ENCODE data around the gene TTLL13.

GRCh38 chr15:90004142-90004576, 3.0 kb downstream of the ZNF710 start:
- PRO-cap = no peak

DNA sequence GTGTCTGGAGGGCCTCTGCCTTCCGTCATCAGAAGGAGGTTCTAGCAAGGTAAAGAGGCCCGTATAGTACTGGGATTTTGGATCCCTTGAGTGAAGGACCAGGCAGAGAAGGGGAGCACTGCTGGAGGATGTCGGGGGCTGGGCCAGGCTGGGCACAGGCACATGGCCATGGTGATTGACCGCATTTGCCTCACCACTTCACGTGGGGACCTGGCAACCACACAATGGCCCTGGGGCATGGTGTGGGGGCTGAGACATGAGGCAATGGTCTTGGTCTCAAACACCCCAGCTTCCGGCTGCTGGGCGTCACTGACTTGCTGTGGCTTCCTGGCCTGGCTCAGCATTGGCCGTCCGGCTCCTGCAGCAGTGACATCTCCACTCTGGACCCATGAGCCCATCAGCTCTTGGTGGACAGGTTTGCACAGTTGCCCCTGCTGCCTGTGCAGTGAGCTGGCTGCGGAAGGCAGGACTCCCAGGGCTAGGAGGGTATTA, 33.9 kb downstream of the ZNF710 start:
- PRO-cap = unidirectional peak, plus-strand start at position 343 of the sequence

DNA sequence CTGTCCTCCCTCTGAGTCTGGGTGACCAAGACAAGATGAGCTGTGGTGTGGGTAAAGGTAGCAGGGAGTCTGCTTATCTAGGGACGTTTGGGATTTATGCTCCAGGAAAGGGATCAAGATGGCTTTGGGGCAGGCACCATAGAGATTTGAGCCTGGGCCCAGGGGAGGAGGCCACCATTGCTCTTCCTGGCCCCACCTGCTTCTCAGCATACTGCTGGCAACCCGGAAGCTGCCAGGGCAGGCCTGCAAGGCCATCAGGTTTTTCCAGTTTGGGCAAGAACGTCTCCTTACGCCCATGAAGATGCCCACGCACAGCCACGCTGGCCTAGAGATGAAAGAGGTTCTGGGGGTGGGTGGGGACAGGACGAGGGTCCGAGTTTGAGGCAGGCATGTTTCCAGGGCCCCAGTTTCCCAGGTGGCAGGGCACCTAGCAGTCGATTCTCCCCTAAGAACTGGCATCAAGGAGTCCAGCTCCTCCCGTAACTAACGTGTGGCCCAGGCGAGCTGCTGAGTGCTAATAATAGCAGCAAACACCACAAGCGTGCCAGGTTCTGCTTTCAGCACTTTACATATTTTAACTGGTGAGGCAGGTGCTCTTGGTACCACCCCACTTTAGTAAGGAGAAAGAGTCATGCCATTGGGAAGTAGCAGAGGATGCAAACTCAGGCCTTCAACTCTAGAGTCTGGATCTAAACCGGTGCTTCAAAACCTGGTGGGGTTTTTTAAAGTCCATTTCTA, 45.8 kb downstream of the ZNF710 start:
- PRO-cap = no peak

GRCh38 chr15:90047944-90048603, 47.0 kb downstream of the ZNF710 start:
- PRO-cap = no peak

- PRO-cap = no peak
Measured at GRCh38 chr15:90067172-90067748, 35.0 kb downstream of the IDH2 start.

GRCh38 chr15:90093989-90094324, 8.3 kb downstream of the IDH2 start:
- PRO-cap = no peak

GRCh38 chr15:90101013-90101934, 994 bp downstream of the IDH2 start:
- PRO-cap = bidirectional peak, plus-strand start at chr15:90101847, minus-strand start at chr15:90101743

DNA sequence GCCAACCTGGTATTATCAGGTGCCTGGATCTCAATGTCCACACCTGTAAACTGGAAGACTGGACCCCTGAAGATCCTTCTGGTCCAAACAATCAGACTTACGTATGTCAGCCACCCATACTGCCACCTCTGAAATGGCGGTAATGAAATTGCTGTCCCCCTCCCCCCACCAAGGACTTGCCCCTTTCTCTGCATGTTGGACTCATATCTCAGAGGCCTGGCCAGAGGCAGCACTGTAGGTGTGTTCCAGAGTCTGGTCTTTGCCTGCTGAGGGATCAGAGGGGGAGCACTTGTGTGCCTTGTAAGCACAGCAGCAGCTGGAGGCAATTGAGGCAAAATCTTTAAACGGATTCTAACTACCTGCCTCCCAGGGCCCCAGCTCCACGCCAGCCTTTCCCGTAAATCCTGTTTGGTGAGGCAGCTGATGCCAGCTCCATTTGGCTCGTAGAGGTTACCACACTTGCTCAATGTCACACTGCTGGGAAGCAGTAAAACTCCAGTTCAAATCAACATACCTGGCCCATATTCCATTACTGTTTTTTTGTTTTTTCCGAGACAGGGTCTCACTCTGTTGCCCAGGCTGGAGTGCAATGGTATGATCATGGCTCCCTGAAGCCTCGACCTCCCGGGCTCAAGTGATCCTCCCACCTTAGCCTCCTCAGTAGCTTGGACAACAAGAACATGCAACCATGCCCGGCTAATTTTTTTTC, 2.3 kb upstream of the IDH2 start:
- PRO-cap = no peak

DNA sequence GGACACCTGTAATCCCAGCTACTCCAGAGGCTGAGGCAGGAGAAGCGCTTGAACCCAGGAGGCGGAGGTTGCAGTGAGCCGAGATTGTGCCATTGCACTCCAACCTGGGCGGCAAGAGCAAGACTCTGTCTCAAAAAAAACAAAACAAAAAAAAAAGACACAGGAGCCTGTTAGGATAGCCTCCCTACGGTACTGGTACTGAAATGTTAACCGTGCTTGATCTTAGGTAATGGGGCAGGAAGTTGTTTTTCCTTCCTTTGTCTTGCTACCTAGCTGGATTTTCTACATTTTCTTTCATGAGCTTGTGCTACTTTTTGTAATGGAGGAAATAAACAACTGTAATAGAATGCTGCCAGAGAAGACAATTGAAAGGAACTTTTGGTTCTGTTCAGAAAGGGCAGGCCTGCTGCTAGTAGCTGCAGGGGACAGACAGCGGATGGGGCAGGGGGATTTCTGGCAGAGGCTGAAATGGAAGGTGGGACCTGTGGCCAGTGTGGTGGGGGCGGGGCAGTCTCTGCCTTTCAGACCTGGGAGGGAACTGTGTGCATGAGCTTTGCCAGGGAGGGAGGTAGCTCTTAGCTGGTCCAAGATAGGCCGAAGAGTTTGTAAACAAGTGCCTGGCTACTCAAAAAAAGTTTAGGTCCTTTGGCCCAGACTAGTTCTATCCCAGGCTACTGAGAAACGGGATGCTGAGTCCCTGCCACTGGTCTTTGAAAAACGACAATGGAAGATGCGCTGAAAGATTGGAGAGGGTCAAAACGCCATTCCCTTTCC, 49.0 kb upstream of the SEMA4B start:
- PRO-cap = no peak

GRCh38 chr15:90209624-90210389, 8.7 kb downstream of the SEMA4B start:
- PRO-cap = no peak

DNA sequence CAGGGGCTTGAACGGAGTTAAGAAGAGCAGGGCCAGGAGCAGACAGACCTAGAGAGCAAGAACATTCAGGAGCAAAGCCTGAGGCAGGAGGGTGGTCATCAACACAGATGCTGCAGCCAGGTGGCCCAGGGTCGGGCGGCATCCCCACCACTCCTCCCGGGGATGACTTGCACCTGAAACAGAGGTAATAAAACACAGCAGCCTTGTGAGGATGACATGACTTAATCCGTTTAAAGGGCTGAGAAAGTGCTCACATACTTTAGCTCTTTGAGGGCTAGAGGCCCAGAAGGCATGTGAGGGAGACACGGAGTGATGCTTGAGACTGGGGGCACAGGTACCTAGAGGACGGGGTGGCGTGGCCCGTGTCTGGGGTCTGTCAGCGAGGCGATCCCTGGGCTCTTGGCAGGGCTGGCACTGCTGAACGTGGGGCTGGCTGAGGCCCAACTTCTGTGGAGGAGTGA, 9.3 kb downstream of the SEMA4B start:
- PRO-cap = no peak

GRCh38 chr15:90212673-90213097, 11.6 kb downstream of the SEMA4B start:
- PRO-cap = no peak

DNA sequence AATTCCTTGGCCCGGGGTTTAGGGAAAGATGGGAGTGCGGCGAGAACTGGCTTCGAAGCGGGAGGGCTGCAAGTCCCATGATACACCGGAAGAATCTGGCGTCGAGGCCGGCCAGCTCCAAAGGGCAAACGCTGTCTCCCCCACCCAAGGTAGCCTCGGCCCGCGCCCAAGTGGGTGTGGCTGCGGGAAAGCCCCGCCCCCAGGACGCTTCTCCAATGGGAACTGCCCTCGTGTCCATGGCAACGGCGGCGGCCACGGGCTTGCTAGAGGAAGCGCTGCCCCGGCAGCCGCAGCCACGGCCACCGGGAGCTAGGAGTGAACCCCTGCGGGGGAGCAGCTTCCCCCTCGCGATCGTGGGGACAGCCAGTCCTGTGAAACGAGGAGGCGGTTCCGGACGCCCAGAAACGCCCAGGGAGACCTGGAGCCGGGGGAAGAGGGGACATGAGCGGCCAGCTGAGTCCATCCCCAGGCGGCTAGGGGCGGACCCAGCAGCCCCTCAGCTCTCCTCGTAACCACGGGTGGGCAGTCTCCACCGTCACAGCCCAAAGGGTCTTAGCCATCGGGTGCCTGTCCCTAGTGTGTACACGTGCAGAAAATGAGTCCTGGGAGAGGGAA, at the start of gene TTLL13:
TSS of gene TTLL13 (plus strand) at position 266 of the 615 bp plus-strand sequence.
- PRO-cap = bidirectional peak, plus-strand start at position 284 of the sequence, minus-strand start at position 97 of the sequence

- PRO-cap = no peak
Measured at GRCh38 chr15:90293327-90294037, 28.0 kb downstream of the NGRN start.

DNA sequence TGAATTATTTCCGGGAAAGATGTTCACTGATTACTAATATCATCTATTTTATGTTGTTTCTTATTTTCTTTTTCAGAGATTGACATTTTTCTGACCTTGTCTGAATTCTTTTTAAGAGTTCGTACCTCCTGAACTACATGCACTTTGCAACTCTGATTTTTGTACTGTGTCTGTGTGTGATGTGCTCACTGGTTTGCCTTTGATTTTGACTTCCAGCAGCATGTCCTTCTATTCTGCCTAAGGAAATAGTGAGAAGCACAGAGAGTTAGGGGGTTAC, 23.3 kb downstream of the CRTC3 start:
- PRO-cap = no peak

- PRO-cap = no peak
Measured at GRCh38 chr15:90559938-90560763, 30.4 kb downstream of the CRTC3 start.

- PRO-cap = no peak
Measured at GRCh38 chr15:90575703-90576698, 46.3 kb downstream of the CRTC3 start.

- PRO-cap = no peak
Measured at GRCh38 chr15:90581105-90581379, 51.3 kb downstream of the CRTC3 start.

DNA sequence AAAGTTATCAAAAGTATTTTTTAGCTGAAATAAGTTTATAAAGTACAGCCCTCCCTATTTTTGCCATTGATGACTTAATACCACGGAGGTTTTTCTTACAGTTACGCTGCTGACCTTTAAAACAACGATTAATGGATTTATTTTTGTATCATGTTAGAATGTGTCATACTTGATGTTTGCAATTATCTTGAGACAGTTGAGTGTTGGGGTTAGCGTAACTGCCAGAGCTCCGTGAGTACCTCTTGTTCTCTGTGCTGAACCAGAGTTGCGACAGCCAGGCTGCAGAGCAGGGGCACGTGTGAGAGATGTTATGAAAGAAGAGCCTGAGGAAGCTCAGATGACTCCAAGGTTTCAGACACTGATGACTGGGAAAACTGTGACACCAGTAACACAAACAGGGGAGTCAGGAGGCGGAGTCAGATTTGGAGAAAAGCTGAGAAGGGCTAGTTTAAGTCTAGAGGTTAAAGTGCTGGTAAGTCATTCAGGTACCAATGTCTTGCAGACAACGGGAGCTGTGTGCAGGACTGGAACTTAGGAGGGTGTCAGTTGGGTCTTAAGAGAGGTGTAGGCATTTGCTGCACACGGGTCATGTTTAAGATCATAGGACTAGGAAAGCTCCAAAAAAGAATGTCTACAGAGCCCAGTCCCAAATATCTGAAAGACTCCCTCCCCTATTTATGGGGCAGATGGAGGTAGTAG, 45.0 kb downstream of the BLM start:
- PRO-cap = bidirectional peak, plus-strand start at position 336 of the sequence, minus-strand start at position 300 of the sequence

DNA sequence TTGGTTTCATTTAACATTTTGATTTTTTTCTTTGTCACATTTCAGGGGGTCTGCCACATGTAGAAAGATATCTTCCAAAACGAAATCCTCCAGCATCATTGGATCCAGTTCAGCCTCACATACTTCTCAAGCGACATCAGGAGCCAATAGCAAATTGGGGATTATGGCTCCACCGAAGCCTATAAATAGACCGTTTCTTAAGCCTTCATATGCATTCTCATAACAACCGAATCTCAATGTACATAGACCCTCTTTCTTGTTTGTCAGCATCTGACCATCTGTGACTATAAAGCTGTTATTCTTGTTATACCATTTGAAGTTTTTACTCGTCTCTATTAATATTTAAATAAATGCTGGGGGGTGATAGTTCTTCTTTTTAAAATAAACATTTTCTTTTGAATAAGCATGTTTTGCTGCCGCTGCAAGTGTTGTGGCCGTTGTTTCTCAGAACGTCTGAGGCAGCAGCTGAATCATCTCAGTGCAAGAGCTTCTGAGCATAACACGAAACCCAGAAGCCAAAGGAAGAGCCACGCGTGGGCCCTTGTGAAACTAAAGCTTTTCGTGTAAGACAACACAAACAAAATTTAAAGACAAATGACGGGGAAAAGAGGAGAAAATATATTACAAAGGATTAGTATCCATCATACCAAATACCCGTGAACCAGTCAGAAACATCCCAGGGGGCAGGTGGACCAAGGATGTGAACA, 53.2 kb upstream of the FURIN start:
- PRO-cap = no peak